Measurements from ENCODE around the gene DNAH11.

- RRBS, result no CpG with 5 or more reads among the region's 5 CpGs
These were observed 35.0 kb downstream of the AHR start for GRCh38 chr7:17333038-17334168.

- RRBS, result no CpG with 5 or more reads among the region's 2 CpGs
These were observed 225.4 kb downstream of the AHR start for GRCh38 chr7:17523725-17524321.

- RRBS, result no CpG with 5 or more reads among the region's 2 CpGs
These were observed 260.2 kb downstream of the AHR start for GRCh38 chr7:17558588-17559171.

- RRBS, result no CpG with 5 or more reads among the region's 5 CpGs
These were observed 260.9 kb downstream of the SNX13 start for GRCh38 chr7:17679305-17679826.

GRCh38 chr7:18086420-18087445 lies 59.1 kb upstream of the PRPS1L1 start:
- RRBS, result 3% methylated on average over 46 of the region's 117 CpGs

DNA sequence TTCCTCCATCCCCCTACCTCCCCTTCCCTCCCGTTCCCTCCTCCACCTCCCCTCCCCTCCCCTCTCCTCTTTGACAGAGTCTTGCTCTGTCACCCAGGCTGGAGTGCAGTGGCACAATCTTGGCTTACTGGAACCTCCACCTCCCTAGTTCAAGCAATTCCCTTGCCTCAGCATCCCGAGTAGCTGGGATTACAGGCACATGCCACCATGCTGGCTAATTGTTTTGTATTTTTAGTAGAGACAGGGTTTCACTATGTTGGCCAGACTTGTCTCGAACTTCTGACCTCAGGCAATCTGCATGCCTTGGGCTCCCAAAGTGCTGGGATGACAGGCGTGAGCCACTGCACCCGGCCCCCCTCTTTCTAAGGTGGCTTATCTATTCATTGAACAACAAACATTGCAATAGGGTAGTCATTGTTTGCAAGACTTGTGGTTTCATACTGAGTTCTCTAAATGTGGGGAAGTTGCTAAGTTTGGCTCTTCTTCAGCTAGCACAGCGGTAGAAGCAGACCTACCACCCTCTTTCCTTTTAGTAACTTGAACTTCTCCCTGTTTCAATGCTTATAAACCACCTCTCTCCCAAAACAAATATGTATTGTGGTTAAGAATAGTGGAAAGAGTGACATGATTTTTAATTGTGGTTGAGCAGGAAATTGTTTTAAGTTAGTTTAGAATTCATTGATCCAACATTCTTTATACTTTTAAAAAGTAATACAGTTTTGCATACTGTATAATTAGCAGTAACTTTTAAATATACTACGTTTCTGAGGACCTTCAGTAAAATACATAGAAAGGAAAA lies 150.6 kb upstream of the PRPS1L1 start:
- RRBS, result no CpG with 5 or more reads among the region's 7 CpGs

- RRBS, result no CpG with 5 or more reads among the region's 2 CpGs
These were observed 10.6 kb downstream of the HDAC9 start for GRCh38 chr7:18506075-18506608.

GRCh38 chr7:20125001-20125595 lies 92.1 kb downstream of the MACC1 start:
- RRBS, result no CpG with 5 or more reads among the region's 8 CpGs

- RRBS, result no CpG with 5 or more reads among the region's 4 CpGs
These were observed 75.5 kb downstream of the MACC1 start for GRCh38 chr7:20141620-20142098.

DNA sequence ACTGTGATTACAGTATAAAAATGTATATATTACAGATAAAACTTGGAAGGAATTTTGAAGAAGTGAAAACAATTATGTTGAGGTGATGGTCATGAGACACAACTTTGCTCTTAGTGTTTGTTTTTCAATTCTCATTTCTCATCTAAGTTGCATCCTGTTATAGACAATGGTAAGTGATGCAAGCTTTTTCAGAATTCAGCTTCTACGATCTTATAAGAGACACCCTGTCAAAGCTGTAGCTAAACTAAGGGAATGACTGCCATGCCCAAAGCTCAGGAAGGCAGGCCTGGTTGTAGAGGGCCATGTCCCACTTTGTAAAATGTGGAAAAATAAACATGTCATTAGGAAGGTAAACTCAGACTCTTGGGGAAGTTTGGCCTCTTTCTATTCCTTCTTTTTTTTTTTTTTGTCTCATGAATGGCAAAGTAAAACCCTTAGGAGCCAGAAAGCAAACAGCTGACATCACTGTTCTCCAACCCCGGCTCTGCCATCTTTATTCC lies 23.7 kb downstream of the MACC1 start:
- RRBS, result no CpG with 5 or more reads among the region's 2 CpGs

GRCh38 chr7:20301611-20301980 lies 29.1 kb upstream of the ITGB8 start:
- RRBS, result no CpG with 5 or more reads among the region's 3 CpGs

DNA sequence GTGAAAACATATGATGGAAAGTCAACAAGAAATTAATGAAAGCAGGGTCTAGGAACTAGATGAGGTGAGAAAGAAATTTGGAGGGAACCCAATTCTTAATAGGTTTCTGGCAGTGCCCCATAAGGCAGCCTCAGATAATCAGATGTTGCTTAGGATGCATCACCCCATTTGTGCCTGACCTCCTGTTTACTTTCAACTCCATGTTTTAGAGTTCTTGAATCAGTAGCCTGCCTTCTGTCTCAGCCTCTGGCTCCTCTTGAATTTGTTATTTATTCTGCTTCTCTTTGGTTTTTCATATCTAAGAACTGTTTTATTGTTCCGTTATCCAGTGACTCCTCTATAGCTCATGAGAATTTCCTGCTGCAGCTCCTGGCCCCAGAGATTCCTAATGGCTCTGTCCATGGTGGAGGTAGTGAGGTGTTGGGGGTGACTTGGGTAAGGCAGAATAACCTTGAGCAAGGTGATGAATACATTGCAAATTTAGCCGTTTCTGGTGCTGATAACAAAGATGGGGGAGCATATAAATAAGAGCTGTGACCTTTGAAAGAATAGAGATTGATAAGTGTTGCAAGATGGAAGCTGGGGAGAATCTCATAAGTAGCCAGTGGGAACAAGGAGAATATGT lies 17.6 kb downstream of the ITGB8 start:
- RRBS, result no CpG with 5 or more reads among the region's 2 CpGs

DNA sequence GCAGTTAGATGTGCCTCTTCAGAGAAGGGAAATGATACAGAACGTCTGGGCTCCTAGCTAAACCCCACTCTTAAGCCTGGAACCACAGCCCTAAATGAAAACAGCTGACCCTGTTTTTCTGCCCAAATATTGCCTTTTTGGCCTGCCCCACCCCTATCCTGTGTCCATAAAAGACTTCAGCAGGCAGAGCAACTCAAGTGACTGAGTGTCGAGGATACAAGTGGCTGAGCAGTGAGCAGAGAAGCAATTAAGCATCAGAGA lies 111.5 kb downstream of the ITGB8 start:
- RRBS, result no CpG with 5 or more reads among the region's 2 CpGs

- RRBS, result 4% methylated on average over 13 of the region's 36 CpGs
These were observed 9.3 kb downstream of the SP8 start for GRCh38 chr7:20777089-20778064.

DNA sequence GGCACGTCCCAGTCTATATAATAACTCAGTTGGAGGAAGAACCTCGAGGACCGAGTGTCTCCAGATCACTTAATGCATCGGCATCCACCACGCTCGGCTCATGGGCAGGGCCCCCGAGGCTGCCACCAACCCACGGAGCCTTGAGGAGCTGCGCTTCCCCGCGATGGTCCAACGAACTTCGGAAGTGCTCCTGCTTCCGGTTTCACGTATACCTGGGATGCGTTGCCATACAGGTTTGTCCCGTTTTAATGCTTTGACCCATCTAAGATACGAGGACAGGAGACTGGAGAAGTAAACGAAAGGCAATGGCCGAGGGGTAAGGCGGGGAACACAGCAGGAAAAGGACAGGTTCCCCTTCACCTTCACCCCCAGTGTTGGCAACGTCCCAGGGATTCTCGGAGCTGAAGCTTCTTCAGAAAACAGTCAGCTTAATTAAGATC lies 10.5 kb upstream of the SP8 start:
- RRBS, result no CpG with 5 or more reads among the region's 23 CpGs

DNA sequence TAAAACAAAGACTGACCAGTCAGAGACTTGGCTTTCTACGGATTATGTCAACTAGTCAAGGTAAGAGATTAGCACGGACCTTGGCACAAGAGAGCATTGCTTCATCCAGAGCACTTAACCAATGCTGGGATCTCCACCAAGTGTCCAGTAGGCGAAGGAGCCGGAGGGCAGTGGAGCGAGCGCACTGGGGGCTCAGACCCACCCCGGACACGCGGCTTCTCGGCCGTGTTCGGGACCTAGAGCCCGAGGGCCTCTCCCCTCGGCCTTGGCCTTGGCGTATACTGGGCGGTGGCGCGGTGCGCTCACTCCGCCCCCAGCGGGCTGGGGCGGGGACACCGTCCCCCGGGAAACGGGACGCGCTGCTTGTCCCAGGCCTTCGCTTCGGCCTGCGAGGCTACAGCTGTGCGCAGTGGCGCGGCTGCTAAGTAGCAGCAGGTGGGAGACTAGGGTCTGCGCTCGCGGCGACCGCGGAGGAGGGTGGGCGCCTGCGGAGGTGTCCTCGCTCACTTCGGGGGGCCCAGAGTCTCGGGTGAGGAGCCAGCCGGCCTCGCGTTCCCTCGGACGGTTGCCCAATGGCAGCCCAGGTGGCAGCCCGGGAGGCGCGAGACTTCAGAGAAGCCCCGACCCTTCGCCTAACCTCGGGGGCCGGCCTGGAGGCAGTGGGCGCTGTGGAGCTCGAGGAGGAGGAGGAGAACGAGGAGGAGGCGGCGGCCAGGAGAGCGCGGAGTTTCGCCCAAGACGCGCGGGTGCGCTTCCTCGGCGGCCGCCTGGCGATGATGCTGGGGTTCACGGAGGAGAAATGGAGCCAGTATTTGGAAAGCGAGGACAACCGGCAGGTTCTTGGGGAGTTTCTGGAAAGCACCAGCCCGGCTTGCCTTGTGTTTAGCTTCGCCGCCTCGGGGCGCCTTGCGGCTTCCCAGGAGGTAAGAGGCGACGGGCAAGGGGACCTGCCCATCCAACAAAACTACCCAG lies at the start of gene DNAH11:
DNAH11 (plus strand) TSS at position 366 of the 972 bp plus-strand sequence.
- RRBS, result 7% methylated on average over 16 of the region's 83 CpGs

GRCh38 chr7:21543646-21544369 lies 969 bp downstream of the DNAH11 start:
- RRBS, result no CpG with 5 or more reads among the region's 24 CpGs

GRCh38 chr7:21617294-21617444 lies 74.3 kb downstream of the DNAH11 start:
- RRBS, result no CpG with 5 or more reads among the region's 2 CpGs

- RRBS, result no CpG with 5 or more reads among the region's 20 CpGs
These were observed 47.3 kb downstream of the CDCA7L start for GRCh38 chr7:21898158-21899003.